Placental epithelial cell (primary cell): ENCODE results near the gene FBP2.

DNA sequence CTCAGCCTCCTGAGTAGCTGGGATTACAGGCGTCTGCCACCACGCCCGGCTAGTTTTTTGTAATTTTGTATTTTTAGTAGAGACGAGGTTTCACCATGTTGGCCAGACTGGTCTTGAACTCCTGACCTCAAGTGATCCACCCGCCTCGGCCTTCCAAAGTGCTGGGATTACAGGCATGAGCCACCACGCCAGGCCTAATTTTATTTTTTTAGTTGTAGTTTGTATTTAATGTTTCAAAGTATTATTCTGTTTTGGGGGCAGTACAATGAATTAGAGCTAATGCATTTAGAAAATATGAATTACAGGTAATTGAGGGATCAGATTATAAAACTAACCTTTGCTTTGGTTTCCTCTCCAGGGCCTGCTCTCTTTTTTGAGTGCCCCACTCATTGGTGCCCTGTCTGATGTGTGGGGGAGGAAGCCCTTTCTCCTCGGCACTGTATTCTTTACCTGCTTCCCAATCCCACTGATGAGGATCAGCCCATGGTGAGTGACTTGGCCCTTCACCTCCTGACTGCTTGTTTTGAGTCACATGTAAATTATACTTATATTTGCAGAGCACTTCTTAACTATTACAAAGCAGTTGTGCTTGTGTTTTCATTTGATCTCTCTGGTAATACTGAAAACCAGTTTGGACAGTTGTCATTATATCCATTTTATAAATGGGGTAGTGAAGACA, 63.8 kb downstream of the MFSD14B start:
- CAGE, long polyA plus RNA: no peak

DNA sequence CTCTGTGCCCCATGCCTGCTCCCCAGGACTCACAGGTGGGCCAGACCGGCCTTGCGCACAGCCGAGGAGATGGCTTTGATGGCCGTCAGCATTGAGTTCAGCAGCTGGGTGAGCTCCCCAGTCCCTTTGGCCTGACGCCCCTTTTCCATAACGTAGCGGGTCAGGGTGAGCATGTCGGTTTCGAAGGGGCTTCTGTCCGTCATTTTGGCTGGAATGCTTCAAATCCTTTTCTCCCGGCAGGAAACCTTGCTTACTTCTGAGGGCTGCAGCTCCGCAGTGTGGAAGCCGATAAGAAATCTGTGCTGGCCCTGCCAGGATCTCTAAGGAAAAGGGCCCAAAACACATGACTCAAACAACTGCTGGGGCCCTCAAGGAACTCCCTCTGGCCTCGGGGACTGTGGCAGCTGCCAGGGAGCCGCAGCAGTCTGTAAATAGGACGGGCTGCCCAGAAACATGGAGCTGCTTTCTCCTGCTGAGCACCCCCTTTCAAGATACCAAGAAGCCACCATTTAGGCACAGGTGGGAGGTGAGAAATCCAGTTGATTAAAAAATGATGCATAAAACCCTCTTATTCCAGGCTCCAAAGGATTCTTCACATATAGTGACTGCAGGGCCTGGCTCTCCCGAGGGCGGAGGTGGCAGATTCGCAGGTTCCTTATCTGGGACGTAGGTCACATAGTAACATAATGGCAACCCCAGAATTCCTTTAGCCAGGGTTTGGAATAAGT, at the start of gene FBP2:
Gene FBP2 (minus strand): TSS at position 301 of the 728 bp plus-strand sequence.
- CAGE, long polyA plus RNA: no peak

GRCh38 chr9:94603141-94603856, 9.7 kb upstream of the FBP2 start:
- CAGE, long polyA plus RNA: no peak

GRCh38 chr9:94606640-94607822, 13.4 kb upstream of the FBP2 start:
- CAGE, long polyA plus RNA: no peak

- CAGE, long polyA plus RNA: no peak
Measured at GRCh38 chr9:94800839-94801122, 74.3 kb downstream of the AOPEP start.

DNA sequence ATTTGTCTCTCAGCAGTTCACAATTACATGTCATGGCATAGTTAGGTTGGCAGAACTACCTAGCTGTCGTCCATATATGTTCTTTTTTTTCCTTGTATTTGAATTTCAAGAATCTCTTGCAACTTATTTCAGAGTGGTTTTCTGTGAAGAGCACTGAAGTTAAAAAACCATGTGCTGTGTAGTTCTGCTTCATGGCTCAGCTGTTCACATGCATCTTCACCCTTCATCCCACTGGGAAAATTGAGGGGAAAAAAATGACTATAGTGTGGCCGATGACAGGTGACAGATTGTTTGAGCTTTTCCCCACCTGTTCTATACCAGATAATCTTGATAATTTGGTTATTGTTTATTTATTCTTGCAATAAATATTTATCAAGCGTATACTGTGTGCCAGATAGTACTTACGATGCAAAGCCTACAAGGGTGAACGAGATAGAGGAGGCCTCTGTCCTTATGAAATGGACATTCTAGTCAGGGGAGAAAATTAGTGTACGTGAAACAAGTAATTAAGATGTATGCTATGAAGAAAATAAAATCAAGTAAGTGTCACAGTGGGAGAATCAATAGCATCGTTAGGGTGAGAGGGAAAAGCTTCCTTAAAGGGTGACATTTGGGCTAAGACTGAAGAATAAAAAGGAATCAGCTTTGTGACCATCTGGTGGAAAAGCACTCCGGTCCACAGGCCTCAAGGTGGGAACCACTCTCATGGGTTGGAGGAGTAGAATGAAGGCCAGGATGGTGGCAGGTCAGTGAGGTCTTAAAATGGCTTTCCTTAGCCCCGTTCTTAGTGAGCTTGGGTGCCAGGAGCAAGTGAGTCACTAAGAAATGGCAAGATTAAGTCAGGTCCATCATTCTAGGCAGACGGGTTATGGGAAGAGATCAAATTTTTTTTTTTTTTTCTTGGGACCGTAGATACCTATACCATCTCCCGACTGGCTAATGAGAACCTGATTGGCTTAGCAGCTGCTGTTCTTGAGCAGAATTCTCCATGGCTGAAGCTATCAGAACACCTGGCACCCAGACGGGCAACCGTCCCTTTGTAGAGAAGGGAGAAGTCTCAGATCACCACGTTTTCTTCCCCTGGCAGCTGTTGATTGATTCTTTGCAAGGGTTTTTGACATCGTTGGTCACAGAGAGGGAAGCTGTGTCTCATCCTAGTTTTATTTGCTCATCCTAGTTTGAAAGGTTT, 78.2 kb downstream of the AOPEP start:
- CAGE, long polyA plus RNA: no peak

GRCh38 chr9:94827306-94828368, 101.1 kb downstream of the AOPEP start:
- CAGE, long polyA plus RNA: no peak

DNA sequence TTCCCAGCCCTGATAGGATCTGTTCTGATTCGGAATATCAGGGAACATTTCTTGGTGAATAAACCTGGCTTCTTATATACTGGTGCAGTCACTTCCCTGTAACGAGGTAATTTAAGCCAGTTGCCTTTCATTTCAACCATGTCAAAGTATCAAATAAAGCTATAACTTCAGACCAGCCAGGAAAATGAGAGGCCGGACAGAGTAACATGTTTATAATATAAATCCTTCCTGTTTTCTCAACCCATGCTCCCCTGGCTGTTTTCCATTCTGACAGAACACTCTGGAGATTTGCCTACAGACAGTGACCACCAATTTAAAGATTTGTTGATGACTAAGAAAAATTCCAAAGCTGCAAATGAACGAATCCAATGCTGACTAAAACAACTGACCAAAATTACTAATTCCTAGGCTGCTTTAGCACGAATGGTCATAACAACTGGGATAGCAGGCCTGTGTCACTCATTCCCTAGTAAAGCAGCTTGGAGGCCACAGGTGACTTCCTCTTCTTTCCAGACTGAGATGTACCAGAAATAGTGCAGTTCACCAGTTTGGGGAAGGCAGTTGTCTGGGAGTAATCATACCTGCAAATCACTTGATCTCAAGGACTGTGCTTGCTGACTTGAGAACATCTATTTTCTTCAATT, 141.4 kb downstream of the AOPEP start:
- CAGE, long polyA plus RNA: no peak

DNA sequence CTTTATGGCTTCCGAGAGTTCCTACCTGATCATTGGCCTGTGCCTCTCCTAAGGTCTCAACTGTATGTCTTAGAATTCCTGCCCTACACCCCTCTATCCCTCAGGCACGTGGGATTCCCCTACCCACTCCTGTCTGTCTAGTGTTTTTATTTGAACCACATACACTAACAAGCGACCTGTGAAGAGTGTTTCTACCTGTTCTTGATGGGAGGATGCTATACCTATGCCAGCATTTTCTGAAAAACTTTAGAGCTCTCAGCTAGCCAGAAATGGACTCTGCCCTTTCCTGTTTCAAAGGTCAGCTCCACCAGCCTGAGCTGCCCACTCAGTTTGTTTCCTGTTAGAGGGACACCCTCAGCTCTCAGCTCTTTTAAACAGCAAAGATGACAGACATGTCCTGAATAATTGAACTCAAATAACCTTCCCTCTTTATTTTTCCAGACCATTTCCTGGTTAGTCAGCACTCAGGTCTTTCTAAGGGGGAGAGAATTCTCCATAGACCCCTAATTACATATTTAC, 214.8 kb downstream of the AOPEP start:
- CAGE, long polyA plus RNA: no peak

DNA sequence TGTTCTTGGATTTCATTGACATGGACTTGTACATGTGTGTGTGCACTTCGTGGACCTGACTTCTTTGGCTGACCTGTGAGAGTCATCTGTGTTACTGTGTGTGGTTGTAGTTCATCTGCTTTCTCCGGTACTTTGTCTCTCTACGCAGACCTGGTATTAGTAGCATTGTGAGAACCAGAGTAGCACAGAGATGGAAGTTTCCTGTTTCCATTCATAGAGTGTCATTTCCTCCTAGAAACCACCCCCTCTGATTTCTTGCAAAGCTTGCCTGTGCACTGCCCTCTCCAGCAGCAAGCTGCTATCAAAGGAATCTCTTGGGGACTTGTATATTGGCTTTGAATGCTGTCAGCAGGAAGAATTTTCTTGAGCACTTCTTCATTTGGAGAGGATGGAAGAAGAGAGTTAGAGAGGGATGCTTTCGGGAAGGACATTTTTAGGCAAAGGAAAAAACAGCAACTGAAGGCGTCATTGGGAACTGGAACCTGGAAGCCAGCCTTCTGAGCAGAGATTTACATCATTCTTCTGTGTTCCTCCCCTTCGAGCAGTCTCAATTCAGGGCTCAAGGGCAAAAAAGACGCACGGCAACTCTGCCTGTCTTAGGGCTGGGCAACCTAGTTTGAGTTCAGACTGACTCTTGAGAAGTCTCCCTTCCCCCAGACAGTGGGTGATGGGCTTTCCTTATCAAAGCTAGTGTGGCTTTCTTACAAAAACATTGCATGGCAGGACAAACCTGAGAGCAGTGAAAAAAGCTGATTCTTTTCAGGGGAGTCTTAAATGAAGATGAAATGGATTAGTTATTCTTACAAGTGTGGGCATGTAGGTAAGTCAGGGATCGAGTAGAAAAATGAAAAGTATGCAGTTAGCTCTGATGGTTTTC, 226.2 kb downstream of the AOPEP start:
- CAGE, long polyA plus RNA: no peak

DNA sequence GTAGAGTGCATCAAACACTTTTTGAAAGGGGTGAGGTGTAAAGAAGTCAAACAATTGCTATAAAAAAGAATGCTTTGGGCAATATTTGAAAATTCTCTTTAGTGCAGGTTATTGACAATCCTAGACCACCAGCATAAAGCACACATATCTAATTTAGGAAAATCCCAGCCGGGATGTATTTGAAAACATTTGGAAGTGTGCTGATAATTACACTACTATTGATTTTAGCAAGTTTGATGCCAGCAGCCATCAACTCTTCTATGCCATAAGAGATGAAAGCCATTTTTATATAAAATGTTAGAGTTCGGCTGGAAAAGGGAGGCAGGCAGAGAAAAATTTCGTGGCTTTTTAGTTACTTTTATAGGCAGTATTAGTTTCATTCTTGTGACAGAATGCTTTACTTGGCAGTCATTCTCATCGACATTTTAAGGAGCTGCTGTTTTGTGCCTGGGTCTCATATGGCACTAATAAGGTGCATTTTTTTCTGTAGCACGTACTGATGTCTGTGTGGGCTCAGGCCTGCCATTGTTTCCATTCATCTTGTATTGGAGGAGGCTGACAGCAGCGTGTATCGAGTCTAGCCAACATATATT, 285.7 kb downstream of the AOPEP start:
- CAGE, long polyA plus RNA: no peak

DNA sequence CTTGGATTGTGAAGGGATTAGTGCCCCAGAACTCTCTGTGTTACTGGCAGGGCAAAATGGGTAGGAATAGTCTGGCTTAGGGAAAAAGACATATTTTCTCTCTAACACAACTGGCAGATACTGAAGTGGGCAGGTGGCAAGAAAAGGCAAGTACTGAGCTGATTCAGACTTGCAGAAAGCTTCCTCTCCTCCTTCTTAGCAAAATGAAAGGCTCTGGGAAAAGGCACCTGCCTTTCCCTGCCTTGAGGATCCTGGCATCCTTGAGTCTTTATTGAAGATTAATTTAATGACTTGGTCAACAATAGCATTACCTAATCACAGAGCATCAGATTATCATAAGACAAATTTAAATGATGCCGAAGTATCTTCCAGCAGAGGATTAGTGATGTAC, 294.7 kb downstream of the AOPEP start:
- CAGE, long polyA plus RNA: no peak

DNA sequence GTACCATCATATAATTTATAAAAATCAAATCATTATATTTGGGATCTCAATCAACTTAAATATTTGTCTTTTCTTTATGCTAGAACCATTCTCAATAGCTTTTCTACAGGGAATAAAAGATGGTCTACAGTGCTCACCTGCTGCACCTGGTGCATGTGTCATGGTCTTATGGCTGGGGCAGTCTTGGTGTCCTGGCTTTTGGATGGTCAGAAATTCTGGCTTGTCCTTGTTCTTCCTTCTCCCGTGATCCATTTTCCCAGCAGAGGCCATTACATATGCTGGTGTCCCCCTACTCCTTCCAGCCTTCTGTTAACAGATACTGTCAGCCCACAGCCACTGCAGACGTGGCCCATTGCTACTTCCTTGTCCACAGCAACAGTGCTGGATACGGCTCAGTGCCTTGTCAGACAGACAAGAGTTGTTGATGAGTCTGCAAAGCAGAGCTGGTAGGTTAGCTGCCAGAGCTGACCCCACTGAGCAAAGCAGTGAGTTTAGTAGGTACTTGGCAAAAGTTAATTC, 292.4 kb downstream of the FANCC start:
- CAGE, long polyA plus RNA: no peak

DNA sequence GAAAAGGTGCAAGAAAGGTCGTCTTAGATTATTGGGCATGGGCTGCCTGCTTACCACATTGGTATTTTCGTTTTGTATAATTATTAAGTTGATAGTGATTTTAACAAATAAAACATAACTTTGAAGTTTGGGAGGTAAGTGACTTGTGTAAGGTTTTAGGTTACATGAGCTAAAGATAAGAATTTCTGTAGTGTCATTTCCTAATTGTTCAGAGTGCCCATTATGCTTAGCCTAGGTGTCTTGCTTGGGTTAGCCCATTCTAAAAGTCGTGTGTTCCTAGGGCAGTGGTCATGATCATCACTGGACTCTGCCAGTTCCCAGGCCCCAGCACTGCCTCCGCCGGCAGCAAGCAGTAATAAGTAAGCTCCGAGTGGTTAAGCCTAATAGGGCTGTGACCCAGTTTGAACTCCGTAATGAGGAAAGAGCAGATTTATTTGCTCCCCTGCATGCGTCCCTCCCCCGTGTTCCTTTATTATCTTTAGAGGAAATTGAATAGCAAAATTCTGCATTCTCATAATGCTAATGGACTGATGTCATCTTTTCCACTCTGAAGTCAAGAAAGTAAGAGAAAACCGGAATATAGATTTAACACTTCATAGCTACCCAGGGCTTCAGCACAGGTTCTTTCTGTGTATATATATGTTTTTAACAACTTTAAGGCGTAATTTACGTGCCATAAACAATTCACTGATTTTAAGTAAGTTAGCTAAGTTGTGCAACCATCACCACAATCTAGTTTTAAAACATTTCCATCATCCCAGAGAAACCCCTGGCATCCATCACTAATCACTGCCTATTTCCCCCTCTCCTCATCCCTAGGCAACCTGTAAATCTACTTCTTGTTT, 291.7 kb downstream of the FANCC start:
- CAGE, long polyA plus RNA: no peak

DNA sequence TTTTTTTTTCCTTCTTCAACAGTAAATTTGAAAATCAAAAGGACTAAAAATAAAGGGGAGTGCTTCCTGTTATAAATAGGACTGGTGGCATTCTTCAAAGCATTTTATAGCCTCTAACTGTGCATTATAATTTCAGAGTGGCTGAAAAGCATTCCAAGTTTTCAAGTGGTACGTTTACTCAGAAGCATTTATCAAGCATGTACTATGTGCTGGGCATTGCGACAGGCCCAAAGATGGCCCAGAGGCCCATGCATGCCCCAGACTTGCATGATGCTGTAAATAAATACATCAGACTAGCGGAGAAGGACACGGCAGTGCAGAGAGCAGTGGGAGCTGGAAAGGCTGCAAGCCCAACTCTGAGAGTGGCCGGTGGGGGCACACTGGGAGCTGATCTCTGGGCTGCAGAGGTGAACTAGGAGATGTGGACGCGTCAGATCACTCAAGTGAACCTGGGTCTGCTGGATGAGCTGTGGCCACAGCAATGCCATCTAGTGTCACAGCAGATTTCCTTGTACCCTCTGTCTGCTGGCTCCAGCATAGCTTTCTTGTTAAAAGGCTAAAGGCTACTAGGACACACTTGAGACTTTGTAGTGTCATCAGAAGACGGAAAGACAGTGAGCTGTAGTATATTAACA, 247.0 kb downstream of the FANCC start:
- CAGE, long polyA plus RNA: no peak

GRCh38 chr9:95091307-95092355, 225.9 kb downstream of the FANCC start:
- CAGE, long polyA plus RNA: no peak

- CAGE, long polyA plus RNA: no peak
Measured at GRCh38 chr9:95103815-95104515, 213.5 kb downstream of the FANCC start.

GRCh38 chr9:95105354-95105992, 212.0 kb downstream of the FANCC start:
- CAGE, long polyA plus RNA: no peak

DNA sequence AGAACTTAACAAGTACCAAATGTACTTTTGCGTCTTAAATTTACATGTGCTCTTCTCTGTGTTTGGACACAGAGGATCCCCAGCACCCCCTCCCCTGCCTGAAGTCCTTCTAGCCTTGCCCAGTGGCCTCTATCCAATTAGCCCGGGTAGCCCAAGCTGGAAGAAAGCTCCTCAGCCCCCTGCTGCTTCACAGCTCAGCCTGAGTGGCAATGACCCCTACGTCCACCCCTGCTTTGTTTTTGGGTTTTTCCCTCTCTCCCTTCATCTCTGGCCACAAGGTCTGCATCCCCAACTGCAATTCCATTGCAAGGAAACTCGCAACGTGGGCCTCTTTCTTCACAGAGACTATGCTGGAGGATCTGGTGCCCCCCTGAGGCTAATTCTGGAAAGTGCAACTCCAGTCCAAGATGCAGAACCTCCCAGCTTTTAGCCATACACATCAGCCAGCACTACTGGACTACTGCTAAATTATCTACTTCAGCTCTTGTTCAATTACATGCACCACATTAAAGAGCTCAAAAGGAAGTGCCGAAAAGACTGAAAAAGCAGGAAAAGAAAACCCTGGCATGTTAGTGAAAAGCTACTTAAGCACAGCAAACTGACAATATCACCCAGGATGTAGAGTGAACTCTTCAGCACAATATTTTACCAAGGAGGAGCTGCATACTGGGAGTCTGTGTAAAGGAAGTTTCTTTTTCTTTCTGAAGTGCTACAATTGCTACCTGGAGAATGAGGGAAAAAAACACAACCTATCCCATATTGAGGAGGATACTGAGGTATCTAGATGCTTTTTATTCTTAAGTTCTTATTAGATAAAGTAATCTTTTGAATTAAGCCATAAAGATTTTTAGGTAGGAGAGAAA, 186.1 kb downstream of the FANCC start:
- CAGE, long polyA plus RNA: no peak

DNA sequence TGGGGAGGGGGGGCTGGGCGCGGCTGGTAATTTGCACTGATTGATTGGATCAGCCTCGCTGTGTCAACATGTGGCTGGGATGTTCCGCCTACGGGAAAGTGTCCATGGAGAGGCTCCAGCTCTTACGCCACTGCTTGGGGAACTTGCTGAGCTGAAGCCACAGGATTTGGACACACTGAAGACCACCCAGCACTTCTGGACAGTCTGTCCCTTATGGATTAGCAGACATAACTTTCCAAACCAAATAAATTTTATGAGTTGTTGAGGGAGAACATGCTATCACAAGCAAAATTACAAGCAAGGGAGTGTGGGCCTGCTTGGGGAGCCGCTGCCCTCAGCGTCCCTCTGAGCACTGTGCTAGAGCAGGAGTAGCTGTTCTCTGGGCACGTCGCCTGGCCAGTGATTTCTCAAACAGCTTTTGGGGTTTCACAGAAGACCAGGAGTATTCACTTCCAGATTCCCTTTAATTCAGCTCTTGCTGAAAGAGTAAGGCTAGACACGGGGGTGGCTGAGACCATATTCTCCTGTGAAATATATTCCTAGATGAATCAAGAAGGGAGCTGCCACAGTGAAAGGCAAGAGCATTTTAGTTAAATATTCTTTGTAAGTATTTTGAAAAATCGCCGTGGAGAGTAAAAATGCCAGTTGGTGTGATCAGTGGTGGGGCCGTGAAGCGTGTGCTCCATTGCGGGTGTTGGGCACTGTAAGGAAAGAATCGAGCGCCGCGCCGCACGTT, 173.2 kb downstream of the FANCC start:
- CAGE, long polyA plus RNA: no peak